Colon Carcinoma Metastatic in the Brain (tissue), 2 donors: ENCODE data around the genes ADAM10 and GCNT3.

DNA sequence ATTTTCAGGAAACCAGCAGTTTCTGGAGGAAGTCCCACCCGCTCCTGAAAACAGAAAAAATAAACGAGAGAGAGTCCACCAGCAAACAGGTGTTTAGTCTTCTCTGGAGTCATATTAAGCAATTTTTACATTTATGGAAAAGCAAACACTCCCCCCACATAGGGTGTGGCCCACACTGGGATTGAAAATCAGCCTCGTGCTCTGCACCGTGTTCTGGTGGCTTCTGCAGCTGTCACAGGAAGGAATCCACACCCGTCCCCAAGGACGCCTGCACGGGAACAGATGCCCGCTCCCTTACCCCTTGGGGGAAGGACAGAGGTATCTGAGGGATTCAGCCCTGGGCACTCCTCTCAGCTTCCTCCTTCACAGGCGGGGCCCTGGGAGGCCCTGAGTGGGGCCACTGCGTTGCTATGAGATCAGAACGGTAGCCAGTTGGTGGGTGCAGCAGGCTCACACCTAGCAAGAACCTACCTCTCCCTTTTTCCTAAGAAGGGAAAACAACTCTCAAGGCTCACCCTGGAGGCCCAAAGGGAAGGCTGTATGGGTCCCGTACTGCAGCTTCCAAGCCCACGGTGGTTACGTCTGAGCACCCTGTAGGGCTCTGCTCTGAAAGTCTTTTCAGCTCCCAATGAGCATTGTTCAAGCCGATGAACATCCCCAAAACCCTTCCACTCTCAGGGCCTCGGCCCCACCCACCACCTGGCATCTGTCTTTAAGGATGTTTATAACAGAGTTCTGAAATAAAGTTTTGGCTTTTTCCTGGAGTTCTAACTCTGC, 27.9 kb downstream of the LIPC start:
- PRO-cap, 2 experiments: no peak in any of the 2 experiments

- PRO-cap, 2 experiments: peak in 2 of 2 experiments; most common plus-strand start chr15:58462785 (in 1); most common minus-strand start chr15:58462681 (in 2)
Observed at GRCh38 chr15:58462426-58463113, 30.8 kb downstream of the LIPC start.

DNA sequence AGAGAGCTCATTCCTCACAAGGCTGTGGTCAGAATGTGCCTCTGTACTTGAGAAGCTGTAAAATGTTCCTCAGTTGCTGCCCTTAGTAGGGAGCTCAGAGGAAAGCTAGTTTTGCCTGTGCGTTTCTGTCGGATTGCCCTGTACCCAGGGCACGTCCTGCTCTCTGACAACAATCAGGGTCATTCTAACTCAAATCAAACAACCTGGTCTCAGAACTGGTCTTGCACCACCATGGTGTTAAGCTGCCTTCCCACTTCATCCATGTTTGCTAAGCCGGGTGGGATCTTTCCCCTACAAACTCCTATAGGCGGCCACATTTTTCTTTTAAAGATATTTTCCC, 45.0 kb downstream of the LIPC start:
- PRO-cap, 2 experiments: no peak in any of the 2 experiments

DNA sequence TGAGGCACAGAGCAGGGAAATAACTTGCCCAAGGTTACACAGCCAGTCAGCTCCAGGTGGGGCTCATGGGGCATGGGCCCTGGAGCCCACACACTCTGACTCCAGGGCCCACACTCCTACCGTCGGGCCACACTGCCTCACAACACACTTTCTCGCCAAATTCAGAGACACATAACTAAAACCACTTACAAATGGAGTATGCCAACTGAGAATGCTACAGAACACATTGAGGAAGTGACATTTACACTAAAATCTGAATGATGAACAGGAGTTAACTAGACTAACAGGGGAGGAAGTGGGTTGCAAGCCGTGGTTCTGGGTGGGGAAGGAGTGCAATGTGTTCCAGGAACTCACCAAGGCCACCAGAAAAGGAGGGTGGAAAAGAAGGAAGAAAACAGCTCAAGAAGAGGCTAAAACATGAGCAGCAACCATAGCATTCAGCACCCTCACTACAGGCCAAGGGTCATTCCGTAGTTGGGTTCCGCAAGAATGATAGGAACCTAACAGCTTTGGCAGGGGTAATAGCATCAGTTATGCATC, 52.9 kb downstream of the LIPC start:
- PRO-cap, 2 experiments: no peak in any of the 2 experiments

DNA sequence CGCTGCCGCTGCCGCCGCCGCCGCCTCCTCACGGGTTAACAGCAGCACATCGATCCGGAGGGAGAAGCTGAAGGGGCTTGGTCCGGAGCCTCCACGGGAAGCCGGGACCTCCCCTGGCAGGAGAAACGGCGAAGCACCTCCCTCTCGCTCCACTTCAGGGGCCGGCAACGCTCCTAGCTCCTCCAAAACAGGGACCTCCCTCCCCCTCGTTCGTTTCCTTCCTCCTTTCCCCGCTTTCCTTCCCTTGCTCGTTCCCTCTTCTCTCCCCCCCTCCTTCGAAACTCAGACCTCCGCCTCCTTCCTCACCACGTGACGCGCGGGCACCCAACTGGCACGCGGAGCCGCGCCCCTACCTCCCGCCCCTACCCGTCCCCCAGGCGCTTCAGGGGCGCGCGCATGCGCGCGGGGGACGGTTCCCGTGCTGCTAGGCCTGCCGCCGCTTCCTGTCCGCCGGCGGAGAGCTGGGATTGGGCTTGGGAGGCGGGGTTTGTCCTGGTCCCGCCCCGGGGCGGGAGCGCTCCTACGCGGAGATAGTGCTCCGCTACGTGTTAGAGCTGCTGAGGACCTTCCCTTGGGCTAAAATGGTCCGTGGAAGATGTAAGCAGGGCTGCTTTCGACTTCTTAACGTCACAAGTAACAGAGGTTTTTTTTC, at the start of gene ADAM10:
Gene ADAM10 (minus strand): TSS at position 169 of the 652 bp plus-strand sequence.
- PRO-cap, 2 experiments: peak in 2 of 2 experiments; most common plus-strand start position 548 of the sequence (in 2); most common minus-strand start position 250 of the sequence (in 2)

GRCh38 chr15:58913120-58913875, 20.2 kb downstream of the SLTM start:
- PRO-cap, 2 experiments: no peak in any of the 2 experiments

DNA sequence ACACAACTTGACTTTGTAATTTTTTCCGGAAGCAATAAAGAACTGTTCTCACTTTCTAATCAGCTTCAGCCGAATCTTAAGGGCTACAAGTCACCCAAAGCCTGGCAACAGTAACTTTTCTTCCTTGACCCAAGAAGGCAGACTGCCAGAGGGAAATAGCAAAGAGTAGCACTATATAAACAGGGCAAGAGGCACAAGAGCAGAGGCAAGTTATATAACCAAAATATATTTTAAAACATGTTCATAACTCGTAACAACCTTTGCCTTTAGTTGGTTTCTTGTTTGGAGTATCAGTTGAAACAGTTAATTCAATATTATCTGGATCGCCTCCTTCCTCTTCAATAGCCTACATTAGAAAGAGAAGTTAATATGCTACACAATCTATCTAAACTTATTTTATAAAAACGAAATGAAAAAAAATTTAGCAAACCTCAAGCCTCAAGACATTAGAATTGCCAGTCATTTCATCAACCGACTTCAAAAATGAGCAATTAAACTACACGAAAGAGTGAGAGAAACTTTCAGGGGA, 1.3 kb downstream of the SLTM start:
- PRO-cap, 2 experiments: peak in 2 of 2 experiments; most common plus-strand start position 140 of the sequence (in 2)

- PRO-cap, 2 experiments: no peak in any of the 2 experiments
Observed at GRCh38 chr15:59177247-59177899, 29.3 kb upstream of the LDHAL6B start.

DNA sequence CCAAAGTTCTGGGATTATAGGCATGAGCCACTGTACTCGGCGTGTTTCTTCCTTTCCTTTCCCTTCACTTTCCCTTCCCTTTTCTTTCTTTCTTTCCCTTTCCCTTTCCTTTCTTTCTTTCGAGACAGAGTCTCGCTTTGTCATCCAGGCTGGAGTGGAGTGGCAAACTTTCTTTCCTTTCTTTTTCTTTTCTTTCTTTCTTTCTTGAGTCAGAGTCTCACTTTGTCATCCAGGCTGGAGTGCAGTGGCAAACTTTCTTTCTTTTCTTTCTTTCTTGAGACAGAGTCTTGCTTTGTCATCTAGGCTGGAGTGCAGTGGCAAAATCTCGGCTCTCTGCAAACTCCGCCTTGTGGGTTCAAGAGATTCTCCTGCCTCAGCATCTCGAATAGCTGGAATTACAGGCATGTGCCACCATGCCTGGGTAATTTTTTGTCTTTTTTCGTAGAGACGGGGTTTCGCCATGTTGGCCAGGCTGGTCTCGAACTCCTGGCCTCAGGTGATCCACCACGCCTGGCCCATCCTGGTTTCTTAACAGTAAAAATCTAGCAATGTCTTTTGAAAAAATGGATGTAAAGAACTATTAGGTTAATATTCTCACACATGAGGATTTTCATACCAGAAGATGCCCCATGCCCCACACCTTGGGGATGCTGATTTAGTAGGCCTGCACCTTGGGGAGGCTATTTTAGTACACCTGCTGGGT, 17.2 kb upstream of the LDHAL6B start:
- PRO-cap, 2 experiments: no peak in any of the 2 experiments

DNA sequence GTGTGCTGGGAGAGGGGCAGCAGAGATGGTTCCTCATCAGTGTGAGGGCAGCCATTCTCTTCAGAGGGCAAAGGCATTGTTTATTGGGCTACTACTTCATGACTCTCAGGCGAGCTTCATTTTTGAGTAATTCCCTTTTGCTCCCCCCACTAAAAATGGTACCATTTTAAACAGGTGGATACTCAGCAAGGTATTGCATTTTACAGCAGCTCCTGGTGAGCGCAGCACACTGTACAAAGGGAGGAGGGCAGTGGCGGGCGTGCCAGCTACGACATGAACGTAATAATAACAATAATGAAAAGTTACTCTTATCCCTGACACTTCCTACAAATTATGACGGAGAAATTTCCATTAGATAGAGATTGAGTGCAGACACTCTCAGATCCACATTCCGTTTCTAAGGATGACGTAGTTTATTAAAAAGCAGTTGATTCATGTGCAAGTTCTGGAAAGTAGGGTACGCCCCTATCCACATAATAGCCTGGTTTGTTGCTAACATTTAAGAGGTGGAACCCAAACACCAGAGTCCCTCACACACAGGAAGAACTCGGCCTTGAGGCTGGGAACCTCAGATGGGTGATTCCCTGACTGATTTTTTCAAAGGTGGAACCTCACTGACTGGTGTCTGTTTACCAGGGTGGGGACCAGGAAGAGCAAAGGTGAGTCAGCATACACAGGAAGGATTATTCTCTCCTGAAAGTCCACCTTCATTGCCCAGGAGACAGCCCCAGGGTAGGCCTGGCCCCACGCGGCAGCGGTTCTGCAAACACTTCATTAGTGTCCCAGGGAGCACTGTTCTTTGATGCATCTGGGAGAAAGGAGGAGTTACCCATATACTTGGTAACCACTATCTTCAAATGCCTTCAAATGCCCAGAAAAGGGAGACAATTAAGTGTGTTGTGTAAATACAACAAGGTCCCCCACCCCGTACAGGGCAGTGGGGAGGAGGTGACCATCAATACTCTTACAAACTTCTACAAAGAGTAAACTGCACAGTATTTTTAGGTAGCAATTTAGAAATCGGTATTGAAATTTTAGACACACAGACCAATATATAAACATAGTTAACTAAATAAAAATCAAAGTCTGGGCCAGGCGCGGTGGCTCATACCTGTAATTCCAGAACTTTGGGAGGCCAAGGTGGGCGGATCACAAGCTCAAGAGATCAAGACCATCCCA, 69.9 kb downstream of the LDHAL6B start:
- PRO-cap, 2 experiments: peak in 2 of 2 experiments; most common plus-strand start position 710 of the sequence (in 1); most common minus-strand start position 599 of the sequence (in 2)

- PRO-cap, 2 experiments: peak in 1 of 2 experiments; most common minus-strand start chr15:59549481 (in 1)
Observed at GRCh38 chr15:59549086-59549634, 62.4 kb upstream of the GCNT3 start.

DNA sequence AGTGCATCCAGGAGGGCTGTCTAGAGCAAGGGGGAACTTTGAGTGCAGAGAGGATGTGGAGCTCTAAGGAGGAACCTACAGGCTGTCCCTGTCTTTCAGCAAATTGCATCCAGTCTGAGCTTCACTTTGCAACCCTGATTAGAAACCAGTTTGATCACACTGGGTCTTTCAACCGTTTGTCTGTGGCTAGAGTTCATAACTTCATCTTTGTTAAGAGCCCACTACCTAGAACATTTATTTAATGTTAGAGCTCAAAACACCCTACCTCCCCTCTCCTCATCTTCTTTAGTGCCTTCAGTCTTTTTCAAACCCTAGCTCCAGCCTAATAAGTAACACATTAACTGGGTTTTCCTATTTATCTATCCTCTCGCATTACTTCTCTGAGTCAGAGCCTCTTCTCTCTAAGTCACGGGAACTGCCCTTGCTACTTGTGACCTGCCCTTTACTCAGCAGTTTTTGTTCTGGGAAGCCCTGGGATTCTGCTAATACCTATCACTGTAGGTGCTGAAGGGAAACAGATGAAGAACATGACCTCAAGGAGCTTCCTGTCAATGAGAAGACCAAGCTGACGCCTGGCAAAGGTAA, at the start of gene GCNT3:
Gene GCNT3 (plus strand): TSS at position 383 of the 585 bp plus-strand sequence.
- PRO-cap, 2 experiments: peak in 2 of 2 experiments; most common plus-strand start position 452 of the sequence (in 2); most common minus-strand start position 327 of the sequence (in 1)

GRCh38 chr15:59791808-59792259, 102.7 kb upstream of the BNIP2 start:
- PRO-cap, 2 experiments: no peak in any of the 2 experiments

DNA sequence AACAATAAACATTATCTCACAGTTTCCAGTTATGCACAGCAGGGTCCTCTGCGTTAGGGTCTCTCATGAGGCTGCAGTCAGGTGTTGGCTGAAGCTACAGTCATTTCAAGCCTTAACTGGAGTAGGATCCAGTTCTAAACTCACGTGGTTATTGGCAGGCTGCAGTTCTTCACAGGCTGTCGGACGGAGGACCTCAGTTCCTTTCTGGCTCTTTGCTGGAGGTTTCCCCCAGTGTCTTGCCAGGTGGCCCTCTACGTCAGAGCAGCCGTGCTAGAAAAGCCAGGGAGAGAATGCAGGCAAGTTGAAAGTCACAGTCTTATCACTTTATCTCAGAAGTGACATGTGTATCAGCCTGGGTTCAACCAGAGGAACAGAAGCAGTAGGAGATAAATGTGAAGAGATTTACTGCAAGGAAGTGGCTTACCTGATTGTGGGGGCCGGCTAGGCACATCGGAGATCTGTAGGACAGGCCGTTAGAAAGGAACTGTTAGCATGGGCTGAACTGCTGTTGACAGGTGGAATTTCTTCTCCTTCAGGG, 125.2 kb upstream of the BNIP2 start:
- PRO-cap, 2 experiments: no peak in any of the 2 experiments

- PRO-cap, 2 experiments: no peak in any of the 2 experiments
Observed at GRCh38 chr15:60355439-60356346, 42.1 kb downstream of the ANXA2 start.

GRCh38 chr15:60362529-60363285, 35.1 kb downstream of the ANXA2 start:
- PRO-cap, 2 experiments: no peak in any of the 2 experiments

GRCh38 chr15:60382872-60383510, 14.8 kb downstream of the ANXA2 start:
- PRO-cap, 2 experiments: no peak in any of the 2 experiments

GRCh38 chr15:60419895-60420212, 22.1 kb upstream of the ANXA2 start:
- PRO-cap, 2 experiments: no peak in any of the 2 experiments

- PRO-cap, 2 experiments: no peak in any of the 2 experiments
Observed at GRCh38 chr15:60527643-60528391, 48.9 kb upstream of the ICE2 start.

GRCh38 chr15:60546514-60547201, 67.7 kb upstream of the ICE2 start:
- PRO-cap, 2 experiments: no peak in any of the 2 experiments